Endometrial microvascular endothelial cells (primary cell): ENCODE results near the genes ATOH7 and PPA1.

GRCh38 chr10:68153448-68154165, 44.3 kb downstream of the MYPN start:
- RAMPAGE, long total RNA, result no peak

- RAMPAGE, long total RNA, result no peak
These were observed at the start of gene ATOH7 for GRCh38 chr10:68231938-68232460. Gene ATOH7 (minus strand): TSS chr10:68232113.

GRCh38 chr10:68828047-68828673, 829 bp downstream of the STOX1 start:
- RAMPAGE, long total RNA, result no peak

GRCh38 chr10:68876823-68877336, 24.2 kb upstream of the DDX50 start:
- RAMPAGE, long total RNA, result no peak

GRCh38 chr10:68989470-68989827, 846 bp downstream of the KIFBP start:
- RAMPAGE, long total RNA, result no peak

- RAMPAGE, long total RNA, result no peak
These were observed 36.6 kb upstream of the SRGN start for GRCh38 chr10:69051229-69051843.

DNA sequence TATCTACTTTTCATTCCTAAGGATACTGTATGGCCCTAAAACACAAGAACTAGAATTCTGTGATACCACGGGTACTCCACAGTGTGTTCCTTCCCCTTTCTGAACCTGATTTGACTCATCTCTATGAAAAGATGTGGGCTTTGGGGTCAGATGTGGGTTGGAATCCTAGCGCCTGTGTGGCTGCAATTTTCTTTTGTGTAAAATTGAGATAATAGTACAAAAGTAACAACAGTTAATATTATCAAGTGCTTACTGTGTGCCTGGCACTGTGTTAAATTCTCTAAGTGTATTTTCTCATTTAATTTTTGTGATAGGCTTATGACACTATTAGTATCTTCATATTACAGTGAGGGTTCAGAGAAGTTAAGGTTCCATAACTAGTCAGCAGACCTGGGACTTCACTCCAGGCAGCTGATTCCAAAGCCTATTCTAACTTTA, 8.2 kb downstream of the SRGN start:
- RAMPAGE, long total RNA, result no peak

DNA sequence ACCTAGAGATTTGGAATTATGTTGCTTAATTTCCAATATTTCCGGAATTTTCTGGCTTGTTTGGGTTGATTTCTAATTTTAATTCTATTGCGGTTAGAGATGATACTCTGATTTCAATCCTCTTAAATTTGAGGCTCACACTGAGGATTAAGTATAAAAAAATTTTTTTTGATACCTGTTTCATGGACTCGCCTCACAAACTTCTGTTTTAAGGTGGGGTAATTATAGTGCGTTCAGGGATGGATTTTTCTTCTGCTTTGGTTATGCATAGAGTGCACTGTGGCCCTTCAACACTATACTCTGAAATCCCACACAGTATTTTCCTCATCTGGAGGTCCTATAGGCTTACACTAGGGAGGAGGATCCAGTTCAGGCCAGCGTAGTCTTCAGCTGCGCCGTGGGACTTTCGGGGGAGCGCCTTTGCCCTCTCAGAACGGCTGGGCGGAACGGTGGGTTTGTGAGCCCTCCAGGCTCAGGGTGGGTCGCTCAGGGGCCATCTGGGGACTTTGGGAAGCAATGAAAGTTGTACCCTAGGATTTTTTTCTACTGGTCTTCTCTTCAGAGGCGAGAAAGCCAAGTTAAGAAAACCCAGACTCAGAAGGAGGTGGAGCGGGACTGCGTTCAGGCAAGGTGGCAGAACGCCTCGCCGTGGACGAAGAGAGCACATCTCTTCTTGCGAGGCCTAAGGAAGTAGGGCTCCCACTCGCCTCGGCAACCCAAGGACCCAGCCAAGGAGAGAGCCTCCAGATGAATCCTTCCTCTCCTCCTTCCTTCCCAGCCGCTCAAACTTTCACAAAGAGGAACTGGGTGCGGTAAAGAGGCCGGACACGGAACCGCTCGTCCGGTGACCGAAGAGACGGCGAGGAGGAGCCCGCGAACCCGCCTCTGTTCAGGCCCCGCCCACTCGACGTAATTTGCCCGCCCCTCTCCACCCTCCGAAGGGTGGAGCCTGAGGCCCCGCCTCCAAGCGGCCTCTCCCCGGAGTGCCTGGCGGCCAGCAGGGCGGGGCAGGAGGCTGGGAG, 569 bp upstream of the VPS26A start:
- RAMPAGE, long total RNA, result no peak

- RAMPAGE, long total RNA, result no peak
These were observed 10.0 kb upstream of the HKDC1 start for GRCh38 chr10:69209916-69210664.

DNA sequence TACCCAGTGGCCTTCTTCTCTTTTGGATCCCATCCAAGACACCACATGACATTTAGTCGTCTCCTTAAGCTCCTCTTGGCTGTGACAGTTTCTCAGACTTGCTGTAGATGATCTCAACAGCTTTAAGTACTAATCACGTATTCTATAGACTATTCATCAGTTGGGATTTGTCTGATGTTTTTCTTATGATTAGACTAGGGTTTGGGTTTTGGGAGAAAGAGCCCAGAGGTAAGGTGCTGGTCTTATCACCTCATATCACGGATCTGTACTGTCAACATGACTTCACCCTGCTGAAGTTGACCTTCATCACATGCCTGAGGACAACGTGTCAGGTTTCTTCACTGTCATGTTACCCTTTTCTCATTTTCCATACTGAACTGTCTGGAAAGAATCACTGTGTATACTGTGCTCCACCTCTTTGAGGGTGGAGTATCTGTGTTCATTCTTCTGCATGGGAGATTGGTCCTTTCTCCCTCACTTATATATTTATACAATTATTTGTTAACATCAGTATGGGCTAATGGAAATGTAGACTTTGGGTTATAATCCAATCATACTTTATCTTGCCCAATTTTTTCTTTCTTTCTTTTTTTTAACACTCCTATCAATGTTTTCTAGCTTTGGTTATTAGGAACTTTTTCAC, 6.4 kb upstream of the HKDC1 start:
- RAMPAGE, long total RNA, result no peak

GRCh38 chr10:69319007-69320160, 737 bp downstream of the HK1 start:
- RAMPAGE, long total RNA, result no peak

- RAMPAGE, long total RNA, result no peak
These were observed 25.0 kb downstream of the HK1 start for GRCh38 chr10:69343582-69344176.

DNA sequence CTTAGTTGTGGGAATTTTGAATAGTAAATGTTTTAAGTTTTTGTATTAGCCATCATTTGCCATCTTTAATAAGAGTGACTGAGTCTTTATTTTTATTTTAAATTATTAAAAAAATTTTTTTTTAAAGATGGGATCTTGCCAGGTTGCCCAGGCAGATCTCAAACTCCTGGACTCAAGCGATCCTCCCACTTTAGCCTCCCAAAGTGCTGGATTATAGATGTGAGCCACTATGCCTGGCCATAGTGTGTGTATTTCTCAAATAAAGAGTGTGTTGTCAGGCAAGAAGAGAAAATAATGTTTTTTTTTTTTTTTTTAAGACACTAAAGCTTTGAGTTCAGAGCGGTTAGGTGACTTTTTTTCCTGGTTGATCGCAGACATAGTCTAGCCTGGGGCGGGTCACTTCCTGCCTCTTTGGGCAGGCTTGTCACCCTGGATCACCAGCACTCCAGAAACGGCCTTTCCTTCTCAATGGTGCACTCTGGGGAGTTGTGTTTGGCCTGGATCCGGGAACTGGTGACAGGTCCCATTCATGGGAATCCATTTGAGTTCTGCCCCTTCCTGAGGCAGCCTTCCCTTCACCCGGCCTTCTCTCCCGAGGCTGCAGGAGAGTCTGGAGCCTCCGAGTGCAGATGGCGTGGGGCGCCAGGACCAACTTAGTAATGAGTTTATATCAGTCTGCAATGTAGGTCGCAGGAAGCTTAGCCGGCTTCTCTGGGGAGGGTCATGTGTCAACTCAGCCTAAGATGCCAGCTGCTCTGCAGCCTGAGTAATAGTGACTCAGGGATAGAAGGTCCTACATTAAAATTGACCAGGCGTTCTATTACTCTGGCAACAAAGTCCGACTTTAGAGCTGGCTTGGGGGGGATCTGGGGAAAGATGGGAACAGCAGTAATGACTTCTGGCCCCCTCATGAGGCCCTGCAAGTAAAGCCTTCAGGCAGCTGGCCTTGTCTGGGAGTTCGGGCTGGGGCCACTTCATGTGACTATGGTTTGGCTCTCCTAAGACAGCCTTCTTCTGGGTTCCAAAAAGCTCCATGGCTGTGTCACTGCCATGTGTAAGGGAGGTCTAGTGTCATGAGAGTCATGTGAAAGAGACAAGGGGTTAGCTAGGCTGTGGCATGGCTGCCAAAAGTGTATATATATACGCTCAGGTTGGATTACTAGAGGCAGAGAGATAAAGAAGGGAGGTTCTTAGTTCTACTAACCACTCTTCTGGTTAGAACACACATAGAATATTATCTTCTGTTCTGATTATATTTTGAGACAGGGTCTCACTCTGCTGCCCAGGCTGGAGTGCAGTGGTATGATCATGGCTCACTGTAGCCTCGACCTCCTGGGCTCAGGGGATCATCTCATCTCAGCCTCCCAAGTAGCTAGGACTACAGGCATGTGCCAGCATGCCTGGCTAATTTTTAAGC, 44.0 kb downstream of the HK1 start:
- RAMPAGE, long total RNA, result no peak

DNA sequence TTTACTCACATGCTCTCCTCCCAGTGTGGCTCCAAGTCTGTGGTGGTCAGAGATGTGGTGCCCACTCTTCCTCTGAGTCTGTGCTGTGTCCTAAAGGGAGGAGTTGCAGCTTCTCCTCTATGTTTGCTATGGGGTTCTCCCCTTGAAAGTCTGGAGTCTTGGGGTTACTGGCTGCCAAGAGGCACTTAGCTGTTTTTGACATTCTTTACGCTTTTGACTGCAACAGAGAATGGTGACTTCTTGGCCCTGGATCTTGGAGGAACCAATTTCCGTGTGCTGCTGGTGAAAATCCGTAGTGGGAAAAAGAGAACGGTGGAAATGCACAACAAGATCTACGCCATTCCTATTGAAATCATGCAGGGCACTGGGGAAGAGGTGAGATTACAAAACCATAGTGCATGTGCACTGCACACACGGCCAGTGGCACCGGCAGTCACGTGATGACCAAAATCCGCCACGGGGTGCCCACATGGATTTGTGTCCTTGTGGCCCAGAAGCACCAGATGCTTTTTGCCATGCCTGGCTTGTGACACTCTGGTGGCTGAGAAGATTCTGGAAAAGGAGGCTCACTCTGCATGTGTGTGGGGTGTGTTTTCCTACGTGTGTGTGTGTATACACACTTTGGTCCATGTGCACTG, 32.5 kb downstream of the TACR2 start:
- RAMPAGE, long total RNA, result no peak

- RAMPAGE, long total RNA, result no peak
These were observed 3.2 kb downstream of the TACR2 start for GRCh38 chr10:69413449-69414064.

GRCh38 chr10:69476519-69476846, 25.2 kb downstream of the TSPAN15 start:
- RAMPAGE, long total RNA, result no peak

- RAMPAGE, long total RNA, result no peak
These were observed 16.2 kb downstream of the FAM241B start for GRCh38 chr10:69646246-69646731.

- RAMPAGE, long total RNA, result no peak
These were observed 79.0 kb downstream of the FAM241B start for GRCh38 chr10:69709086-69709500.

DNA sequence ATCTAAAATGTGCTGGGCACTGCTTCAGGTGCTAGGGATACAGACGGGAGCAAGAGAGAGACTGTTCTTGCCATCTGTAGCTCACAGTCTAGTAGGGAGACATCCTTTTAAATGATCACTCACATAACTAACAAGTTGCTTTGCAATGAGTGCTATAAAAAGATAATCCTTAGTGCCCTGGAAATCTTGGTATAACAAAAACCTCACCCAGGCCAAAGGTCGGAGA, 89.3 kb downstream of the COL13A1 start:
- RAMPAGE, long total RNA, result no peak

DNA sequence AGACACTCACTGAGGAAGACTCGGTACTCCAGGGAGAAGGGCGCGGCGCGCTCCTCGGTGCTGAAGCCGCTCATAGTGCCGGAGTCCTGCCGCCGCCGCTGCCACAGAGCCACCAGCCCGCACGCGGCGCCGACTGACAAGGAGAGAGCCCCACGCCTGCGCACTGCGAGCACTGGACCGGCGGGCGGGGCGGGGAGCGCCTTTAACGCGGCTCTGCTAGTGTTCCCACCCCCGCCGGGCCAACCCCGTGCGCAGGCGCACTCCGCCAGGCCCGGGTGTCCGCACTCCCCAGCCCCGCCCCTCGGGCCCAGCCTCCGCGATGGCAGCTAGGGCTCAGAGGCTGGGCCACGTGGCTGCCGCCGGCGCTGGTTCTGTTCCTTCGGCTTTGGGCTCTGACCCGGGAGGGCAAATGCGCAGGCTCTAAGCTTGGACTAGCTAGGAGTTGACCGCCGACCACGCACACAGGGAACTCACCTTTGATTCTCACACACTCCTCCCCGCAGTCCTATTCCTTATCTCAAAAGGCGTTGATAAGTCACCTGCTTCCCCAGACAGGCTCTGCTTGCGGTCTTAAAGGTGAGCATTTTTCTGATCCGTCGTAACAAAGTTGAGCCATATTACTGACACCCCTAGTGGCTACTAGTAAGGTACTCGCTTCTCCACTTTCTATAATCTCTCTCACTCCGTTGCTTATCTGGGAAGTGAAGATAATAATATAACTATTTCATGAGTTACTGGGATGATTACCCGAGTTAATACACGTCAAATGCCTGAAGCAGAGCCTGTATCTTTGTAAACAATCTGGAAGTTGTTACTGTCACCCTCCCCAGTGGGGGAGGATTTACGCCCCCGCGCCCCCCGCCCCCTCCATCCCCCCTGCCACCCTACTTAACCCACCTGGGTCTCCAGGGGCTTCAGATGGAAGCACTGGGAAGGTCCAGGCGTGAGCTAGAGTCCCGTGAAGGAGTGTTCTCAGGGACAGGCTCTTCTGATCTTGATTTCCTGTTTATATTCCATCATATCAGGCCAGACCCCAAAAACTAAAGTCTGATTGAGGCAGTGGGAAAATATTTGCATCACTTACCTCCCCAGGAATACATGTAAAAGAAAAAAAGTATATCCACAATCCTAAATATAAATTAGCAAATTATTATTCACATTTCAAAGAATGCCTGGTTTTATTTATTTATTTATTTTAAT, at the start of gene PPA1:
PPA1 (minus strand) TSS at position 176 of the 1,200 bp plus-strand sequence.
- RAMPAGE, long total RNA, result start-site peak on the minus strand centred at position 134 of the sequence, 58 bp wide, 852 and 1,646 reads in 2 replicates